ENCODE measurements around the genes CACNB3, FKBP11, MCRS1 and TMBIM6.

DNA sequence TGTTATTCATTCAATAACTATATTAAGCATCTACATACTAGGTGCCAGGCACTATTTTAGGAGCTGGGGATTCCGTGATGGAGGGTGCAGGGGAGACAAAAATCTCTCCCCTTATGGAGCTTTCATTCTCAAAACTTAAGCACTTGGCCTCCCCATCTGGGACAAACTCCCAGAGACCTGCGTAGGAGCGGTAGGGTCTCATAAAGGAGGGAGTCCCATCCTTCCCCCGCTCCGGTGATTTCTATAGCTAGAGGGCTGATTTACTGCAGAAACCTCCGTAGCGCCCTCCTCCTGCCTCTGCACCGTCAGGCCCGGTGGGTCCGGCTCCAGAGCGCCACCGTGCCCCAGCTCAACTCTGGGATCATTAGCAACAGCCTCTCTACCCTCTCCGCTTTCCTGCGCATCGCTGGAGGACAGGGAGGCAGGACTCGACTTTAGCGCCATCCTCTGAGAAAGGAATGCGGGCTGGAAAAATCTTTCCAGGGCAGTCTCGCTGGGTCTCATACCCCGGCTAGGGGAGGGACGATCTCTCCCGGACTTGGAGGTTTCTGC, 527 bp upstream of the CCDC184 start:
- RRBS: 2% methylated on average over 4 of the region's 22 CpGs

GRCh38 chr12:48768252-48768751, 20.6 kb downstream of the ADCY6 start:
- RRBS: no CpG with 5 or more reads among the region's 5 CpGs

DNA sequence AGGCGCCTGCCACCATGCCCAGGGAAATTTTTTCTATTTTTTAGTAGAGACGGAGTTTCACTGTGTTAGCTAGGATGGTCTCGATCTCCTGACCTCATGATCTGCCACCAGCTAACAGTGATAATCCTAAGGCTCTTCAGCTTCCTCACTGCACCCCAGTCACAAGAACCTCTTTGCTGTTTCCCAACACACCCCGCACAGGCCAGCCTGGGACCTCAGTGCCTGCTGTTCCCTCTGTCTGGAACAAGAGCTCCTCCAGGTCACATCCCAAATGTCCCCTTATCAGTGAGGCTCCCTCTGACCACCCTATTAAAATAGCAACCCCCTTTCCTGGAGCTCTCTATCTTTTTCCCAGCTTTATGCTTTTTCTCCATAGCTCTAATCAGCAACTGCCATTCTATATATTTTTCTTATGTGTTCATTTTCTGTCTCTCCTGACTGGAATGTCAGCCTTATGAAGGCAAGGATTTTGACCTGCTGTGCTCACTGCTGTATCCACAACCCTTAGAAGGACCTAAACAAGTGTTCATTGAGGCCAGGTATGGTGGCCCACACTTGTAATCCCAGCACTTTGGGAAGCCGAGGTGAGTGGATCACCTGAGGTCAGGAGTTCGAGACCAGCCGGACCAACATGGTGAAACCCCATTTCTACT, 4.0 kb downstream of the ADCY6 start:
- RRBS: no CpG with 5 or more reads among the region's 7 CpGs

GRCh38 chr12:48817894-48819144, at the start of gene CACNB3:
Gene CACNB3, plus strand, starts transcription at chr12:48818496.
- RRBS: 3% methylated on average over 25 of the region's 105 CpGs

- RRBS: 1% methylated on average over 11 of the region's 43 CpGs
Observed at GRCh38 chr12:48890527-48891775, 13.0 kb upstream of the CCDC65 start.

GRCh38 chr12:48925291-48925880, at the start of gene FKBP11:
Gene FKBP11, minus strand, starts transcription at chr12:48925492.
- RRBS: 7% methylated on average over 11 of the region's 35 CpGs

DNA sequence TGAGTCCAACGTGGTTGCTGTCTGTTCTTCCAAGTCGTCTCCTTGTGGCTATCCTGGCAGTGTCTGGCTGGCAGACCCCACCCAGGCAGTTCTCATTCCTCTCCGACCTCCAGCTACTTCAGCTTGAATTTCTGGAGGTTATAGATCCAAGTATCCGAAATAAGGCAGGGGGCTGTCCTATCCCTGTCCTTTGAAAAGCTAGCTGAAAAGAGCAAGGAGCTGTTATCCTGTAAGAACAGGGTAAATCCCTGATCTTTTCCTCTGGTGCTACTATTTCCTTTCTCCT, 532 bp upstream of the FKBP11 start:
- RRBS: no CpG with 5 or more reads among the region's 4 CpGs

- RRBS: 3% methylated on average over 2 of the region's 41 CpGs
Observed at GRCh38 chr12:48956175-48957240, 779 bp downstream of the ARF3 start.

DNA sequence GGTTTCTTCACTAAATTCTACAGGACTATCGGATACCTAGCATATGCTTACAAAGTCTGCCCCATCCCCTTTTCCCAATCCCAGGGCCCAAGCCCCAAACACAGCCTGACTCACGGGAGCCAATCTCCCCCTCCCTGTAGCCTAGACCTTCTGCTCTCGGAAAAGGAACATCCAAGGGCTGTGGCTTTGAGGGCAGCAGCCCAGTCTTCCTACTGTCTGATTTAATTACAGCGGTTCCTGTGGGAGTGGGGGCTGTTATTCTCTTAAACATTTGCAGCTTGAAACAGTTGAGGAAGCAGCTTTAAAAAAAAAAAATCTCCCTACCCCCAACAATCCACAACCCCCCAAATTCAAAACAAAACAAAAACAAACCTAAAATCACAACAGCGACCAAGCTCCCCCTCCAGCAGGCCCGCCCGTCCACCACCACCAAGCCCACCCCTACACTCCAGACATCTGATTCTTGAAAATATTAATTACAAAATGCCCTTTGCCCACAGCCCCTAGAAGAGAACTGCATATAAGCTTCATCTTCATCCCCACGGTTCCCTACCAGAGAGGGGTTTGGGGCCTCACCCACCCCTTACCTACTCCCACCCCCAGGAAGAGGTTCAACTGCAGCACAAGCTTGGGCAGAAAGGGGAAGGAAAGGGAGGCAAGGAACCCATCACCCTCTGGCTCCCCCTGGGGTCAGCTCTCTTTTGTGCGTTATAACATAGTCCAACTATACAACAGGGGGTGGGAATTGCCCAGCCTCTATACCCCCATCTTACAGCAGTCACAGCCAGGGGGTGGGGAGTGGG, 1.1 kb upstream of the PRKAG1 start:
- RRBS: no CpG with 5 or more reads among the region's 9 CpGs

DNA sequence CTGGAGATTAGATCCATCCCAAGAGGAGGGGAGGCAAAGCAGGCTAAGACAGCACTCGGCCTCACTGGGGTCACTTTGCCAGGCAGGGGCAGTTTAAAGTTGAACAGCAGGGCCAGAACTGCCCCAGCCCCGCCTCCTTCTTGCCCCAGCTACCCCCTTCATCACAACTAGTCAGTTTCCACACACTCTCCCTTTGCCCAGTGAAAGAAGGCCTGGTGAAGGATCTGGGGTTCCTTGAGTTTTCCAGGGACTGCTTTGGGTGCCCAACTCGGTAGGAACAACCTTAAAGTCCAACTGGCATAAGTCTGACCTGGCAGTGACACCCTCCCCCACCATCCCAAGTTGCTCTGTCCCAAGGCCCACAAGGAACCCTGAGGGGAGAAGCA, 1.7 kb downstream of the KMT2D start:
- RRBS: no CpG with 5 or more reads among the region's 3 CpGs

GRCh38 chr12:49130561-49131199, 515 bp downstream of the TUBA1B start:
- RRBS: under 1% methylated on average over 12 of the region's 54 CpGs

DNA sequence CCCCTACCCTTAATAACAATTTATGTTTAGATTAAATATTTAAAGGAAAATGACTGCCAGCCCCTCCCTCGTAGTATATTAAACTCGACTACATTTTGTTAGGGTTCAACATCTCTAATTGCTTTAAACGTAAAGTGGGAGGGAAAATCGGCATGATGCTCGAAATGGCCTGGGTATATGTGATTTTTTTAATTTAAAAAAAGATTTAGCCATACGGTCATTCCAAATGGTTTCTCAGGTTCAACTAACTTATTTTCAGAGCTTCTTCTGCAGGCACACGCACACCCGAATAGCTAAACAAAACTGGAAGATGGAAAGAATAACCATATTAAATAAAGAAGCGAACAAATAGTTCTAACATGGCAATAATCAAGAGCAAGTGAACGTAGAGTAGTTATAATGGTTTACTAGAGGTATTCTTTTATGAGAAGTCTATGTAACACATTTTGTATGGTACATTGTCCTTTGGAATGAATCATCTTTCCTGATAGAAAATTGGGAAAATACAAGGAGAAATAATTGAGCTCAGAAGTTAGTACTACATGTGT, 629 bp upstream of the TUBA1A start:
- RRBS: no CpG with 5 or more reads among the region's 10 CpGs

DNA sequence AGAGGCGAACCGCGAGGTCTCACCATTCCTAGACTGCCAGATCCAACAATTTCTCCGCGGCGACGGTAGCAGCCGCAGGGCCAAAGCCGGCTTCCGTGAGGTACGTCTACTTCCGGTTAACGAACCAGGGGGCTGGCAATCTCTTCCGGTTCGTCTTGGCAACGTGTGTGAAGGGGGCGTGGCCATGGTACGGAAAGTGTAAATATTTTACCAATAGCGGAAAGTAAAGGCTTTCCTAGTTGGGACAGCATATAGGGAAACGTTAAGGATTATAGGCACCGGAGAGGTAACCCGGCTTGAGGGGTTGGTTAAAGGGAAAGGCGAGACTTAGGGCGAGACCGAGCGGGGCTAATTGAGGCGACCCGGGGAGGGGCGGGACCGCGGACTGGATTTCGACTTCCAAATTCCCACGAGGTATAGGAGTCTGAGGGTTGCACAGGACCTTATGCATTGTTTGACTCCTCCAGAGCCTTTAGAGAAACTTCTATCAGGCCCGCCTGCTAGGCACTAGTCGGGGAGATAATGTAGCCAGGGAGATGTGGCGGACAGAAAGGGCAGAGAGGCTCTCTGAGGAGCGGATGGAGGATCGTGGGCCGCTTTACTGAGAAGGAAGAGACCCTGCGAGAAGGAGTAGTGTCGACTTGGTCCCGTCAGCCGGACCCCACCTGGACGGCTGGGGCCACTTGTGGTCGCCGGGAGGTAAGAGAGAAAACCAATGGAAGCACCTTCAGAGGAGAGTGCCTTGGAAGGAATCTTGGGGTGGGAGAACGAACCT, at the start of gene MCRS1:
MCRS1 (minus strand) TSS at position 118 of the 775 bp plus-strand sequence.
- RRBS: 2% methylated on average over 11 of the region's 47 CpGs

DNA sequence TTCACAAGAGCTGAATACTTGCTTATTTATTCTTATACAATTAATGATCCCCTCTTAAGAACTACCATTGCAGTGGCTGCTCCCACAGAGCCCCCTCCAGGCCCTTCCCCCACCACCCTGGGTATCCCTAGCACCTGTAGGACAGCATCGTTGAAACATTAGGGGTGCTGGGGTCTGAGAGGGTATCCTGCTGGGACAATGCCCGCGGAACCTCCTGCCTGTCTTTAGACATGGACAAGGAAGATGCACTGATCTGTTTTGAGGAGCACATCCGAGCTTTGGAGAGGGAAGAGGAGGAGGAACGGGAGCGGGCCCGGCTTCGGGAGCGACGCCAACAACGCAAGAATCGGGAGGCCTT, 13.1 kb downstream of the PRPF40B start:
- RRBS: no CpG with 5 or more reads among the region's 12 CpGs

- RRBS: no CpG with 5 or more reads among the region's 12 CpGs
Observed at GRCh38 chr12:49647119-49647851, 23.9 kb downstream of the PRPF40B start.

- RRBS: 4% methylated on average over 4 of the region's 62 CpGs
Observed at GRCh38 chr12:49741455-49742494, at the start of gene TMBIM6. Gene TMBIM6, plus strand, starts transcription at chr12:49741557.

DNA sequence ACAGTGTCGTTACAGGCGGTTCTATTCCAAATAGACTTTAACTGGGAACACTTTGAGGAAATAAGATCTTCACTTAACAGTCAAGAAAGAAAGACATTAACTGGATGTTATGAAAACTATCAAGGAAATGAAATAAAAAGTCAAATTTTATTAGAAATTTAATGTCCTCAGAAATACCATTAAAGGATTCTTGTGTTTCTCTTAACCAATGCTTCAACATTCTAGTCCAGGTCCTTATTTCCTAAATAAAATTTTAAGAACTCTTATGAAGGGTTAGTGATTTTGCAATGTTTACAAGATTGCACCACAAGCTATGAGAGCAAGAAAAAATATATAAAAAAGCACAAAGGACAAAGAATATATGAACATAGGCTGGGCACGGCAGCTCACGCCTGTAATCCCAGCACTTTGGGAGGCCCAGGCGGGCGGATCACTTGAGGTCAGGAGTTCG, 7.8 kb downstream of the RACGAP1 start:
- RRBS: no CpG with 5 or more reads among the region's 7 CpGs

DNA sequence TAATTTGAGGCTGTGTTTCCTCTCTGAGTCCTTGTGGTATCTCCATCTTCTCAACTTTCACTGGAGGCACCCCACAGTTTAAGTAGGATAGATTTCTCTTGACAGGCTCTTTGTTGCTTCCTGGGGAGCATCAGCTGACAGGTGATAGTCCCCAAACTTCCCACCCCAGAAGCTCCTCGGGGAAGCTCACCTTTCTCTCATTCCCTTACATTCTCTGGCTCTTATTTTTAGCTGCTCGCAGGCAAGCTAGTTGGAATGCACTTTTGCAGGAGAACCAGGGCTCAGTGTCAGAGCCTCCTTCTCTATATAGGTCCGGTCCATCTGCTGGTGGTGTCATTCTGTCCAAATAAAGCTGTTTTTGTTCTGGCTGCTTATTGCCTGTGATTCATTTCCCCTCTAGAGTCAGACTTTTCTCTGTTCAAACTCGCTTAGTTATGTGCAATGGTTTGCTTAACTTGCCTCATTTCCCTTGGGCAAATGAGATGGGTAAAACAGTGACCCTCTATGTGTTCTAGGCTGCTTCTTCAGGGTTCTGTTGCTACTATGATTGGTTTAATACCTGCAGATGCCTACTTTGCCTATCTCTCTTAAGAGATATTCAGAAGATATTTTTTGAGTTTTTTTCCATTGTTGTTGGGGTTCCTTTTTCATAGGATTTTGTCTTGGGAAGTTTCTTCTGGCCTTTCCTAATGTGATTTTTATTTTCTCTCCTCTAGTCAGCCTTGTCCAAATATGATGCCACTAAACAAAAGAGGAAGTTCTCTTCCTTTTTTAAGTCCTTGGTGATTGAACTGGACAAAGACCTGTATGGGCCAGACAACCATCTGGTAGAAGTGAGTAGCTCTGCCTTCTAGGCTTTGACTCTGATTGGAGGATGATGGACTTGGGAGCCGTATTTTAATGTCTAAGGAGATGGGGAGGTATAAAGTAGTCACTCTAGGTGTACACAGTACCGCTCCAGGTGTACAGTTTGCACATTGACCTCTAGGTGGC, 3.0 kb downstream of the SMARCD1 start:
- RRBS: no CpG with 5 or more reads among the region's 6 CpGs

- RRBS: no CpG with 5 or more reads among the region's 11 CpGs
Observed at GRCh38 chr12:50104897-50105737, 1.3 kb downstream of the GPD1 start.

DNA sequence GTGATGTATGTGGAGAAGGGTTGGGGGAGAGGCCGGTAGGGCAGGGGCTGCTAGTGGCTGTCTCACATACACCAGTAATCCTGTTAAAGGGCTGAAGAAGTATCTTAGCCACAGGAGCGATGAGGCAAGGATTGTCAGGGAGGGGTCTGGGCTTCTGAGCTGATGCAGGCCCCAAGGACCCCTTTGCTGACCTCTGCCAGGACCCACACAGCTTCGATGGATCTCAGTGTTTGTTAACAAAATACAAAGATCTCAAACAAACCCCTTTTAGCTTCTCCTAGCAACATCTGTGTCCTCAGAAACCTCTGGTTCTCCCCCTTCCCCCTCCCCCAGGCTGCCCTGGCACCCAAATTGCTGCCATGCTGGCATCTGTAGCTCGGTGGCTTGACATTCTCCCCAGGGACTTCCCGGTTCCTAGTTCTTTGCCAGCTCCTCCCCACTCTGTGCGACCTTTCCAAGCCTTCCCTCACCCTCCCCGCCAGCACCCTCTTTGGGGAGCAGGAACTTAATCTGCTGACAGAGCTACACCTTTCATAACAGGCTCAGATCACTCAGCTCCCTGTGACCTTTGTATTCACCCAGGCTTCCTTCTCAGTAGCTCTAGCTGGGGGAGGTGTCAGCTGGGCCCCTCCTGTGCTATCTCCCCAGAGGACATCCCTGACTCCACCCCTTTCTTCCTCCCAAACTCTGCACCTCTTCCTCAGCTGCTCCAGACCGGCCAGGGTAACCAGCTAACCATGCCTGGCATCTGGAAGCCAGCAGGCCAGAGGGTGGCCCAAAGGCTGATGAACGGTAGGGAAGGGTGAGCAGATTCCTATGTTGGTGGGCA, 2.0 kb upstream of the COX14 start:
- RRBS: no CpG with 5 or more reads among the region's 9 CpGs